ENCODE measurements around the gene SEC22C.

DNA sequence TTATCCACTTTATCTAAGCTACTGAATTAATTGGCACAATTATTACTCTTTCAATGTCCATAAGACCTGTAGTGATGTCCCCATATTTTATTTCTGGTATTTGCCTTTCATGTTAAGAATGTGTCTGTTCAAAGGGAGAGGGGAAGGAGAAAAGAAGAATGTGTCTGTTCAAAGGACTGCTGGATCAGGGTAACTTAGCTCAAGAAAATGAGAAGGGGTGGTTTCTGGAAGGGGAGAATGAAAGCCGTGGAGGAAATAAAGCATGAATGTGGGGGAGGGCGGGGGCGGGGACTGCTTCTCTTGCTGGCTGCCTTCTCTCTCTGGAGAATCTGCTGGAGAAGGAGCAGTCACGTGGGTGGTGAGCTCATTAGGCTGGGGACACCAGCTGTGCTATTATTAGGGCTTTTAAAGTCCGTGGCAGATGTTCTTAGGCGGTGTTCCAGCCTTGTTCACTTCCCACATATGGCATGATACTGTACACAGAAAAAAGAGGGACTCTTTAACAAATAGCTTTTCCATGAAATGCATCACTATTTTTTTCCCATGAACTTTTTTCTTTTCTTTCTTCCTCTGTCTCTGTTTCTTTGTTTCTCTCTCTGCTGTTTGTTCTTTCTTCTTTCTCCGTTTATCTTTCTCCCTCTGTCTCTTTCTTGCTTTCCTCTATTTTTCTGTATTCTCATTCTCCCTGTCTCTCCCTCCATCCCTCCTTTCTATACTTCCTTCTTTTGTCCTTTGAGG, 63.7 kb upstream of the ULK4 start:
- PRO-cap, result bidirectional peak, plus-strand start at position 420 of the sequence, minus-strand start at position 322 of the sequence
- RAMPAGE, long total RNA, 2 experiments, result no peak in any of the 2 experiments

- PRO-cap, result no peak
- RAMPAGE, long total RNA, 2 experiments, result no peak in any of the 2 experiments
Observed at GRCh38 chr3:42031680-42032538, 59.2 kb upstream of the TRAK1 start.

- PRO-cap, result no peak
- RAMPAGE, long total RNA, 2 experiments, result no peak in any of the 2 experiments
Observed at GRCh38 chr3:42080276-42081088, 10.7 kb upstream of the TRAK1 start.

DNA sequence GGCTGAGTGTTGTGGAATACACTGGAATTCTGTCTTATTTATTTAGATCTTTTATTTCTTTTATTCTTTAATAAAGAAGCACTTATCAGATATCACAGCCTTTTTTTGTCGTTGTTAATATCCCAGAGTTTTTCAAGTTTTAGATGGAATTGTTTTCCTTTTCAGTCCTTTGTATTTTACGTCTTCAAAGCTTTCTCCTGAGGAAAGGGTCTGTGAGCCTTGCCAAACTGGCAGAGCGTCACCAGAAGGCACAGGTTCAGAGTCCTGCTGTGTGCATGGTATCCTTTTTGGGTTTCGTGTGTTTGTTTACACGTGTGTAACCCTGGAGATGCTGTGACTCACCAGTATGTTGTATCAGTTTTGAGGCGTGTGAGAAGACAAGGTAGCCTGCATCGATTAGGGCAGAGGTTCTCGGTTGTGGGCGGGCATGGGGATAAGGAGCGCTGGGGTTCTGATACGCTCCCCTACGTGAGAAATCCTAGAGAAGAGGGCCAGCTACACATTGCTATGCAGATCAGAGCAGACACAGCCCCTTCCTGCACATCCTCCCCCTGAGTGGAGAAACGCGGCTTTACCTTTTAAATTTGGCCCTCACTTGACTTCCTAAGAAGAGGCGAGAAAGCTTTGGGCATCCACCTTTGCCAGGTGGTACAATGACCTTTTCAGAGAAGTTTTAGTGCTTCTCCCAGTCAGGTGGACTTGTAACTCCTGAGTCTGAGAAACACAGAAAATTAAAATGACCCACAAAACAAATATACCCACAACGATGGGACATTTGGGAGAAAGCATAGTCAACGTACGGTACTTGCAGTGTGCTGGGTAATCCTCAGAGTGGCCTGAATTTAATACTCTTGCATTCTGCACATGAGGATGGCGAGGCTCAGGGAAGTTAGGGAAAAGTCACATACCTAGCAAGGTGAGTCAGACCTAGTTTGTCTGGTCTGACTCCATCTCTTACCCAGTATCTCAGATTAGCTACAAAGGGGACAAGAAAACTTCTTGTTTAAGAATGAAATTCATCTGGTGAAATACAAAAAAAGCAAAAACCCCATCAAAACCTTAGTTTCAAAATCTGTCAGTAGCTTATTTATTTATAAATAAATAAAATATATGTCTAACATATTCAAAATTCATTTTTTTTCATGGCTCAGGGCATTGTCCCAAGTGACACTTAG, 38.1 kb downstream of the TRAK1 start:
- PRO-cap, result no peak
- RAMPAGE, long total RNA, 2 experiments, result no peak in any of the 2 experiments

DNA sequence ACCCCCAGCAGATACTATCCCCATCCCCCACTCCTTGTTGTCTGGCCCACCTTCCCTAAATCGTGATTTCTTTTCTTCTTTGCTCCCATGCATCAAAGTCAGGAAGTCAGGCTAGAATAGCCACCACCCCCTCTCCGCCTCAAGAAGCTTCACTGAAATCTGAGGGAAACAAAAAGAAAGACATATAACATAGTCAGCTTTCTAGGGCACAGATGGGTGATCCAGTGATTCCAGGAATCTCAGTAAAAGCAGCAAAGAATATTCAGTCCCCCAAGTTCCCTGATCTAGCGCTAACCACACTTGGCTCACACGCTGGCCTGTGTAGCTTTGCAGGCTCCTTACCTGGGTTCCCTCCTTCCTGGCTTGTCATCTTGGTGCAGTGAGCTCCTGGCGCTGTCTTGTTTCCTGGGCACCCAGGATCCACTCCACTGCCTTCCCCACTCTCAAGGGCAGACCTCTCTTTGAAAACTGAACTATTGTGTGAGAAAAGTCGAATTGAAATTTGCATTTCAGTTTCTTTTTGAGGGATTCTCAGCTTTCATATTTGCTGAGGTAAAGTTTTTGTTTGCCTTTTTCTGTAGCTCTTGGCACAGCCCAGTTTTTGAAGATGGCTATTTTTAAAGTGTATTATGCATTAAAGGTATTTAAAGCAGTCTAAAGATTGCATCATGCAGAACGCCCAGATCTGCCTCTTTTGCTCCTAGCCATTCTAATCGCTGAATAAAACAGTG, 70.2 kb downstream of the CCK start:
- PRO-cap, result no peak
- RAMPAGE, long total RNA, 2 experiments, result no peak in any of the 2 experiments

- PRO-cap, result no peak
- RAMPAGE, long total RNA, 2 experiments, result no peak in any of the 2 experiments
Observed at GRCh38 chr3:42451521-42452304, 41.3 kb upstream of the LYZL4 start.

DNA sequence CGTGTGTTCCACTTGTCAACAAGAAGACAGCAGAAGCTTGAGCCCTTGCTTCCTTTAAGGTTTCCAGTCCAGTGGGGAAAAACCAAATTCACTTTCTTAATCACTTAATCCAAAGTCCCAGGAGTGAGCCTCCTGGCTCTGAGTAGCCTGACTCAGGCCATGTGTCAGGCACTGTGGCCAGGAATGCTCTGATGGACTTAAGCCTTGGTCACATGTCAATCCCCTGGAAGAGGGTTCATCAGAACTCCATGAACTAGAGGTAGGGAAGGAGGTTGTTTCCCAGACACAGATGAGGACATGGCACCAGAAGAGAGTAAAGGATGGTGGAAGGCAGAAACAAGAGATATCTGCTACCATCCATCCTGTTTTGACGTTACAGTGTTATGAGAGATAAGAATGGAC, 8.8 kb downstream of the VIPR1 start:
- PRO-cap, result no peak
- RAMPAGE, long total RNA, 2 experiments, result no peak in any of the 2 experiments

DNA sequence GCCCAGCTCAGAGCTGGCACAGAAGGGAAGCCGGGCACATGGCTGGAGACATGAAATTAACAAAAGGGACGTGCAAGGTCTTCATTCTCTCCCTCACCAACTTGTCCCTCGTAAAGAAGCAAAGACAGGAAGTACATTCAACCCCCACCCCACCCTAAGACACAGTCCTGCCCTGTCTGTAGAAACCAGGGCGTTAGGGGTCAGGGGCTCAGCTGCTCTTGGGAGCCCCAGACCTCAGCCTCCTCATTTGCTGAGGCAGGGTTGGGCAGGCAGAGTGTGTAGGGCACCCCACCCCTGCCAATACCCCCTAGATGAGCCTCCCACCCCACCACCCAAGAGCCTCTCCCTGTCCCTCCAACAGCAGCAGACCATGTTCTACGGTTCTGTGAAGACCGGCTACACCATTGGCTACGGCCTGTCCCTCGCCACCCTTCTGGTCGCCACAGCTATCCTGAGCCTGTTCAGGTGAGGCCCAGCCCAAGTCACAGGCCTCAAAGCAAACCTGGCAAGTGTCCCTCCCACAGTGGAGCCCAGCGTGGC, 24.7 kb downstream of the VIPR1 start:
- PRO-cap, result no peak
- RAMPAGE, long total RNA, 2 experiments, result no peak in any of the 2 experiments

- PRO-cap, result no peak
- RAMPAGE, long total RNA, 2 experiments, result no peak in any of the 2 experiments
Observed at GRCh38 chr3:42531737-42532297, 29.4 kb downstream of the VIPR1 start.

GRCh38 chr3:42532601-42533709, 30.5 kb downstream of the VIPR1 start:
- PRO-cap, result no peak
- RAMPAGE, long total RNA, 2 experiments, result no peak in any of the 2 experiments

- PRO-cap, result bidirectional peak, plus-strand start at chr3:42582128, minus-strand start at chr3:42581911; bidirectional peak, plus-strand start at chr3:42582354, minus-strand start at chr3:42582258
- RAMPAGE, long total RNA, 2 experiments, result start-site peak on the minus strand in 2 of 2 experiments, at chr3:42581919-42581960 at its widest, 113 to 130 reads per replicate
Observed at GRCh38 chr3:42581599-42582829, at the start of gene SEC22C. SEC22C (minus strand) TSS chr3:42581967.

- PRO-cap, result no peak
- RAMPAGE, long total RNA, 2 experiments, result no peak in any of the 2 experiments
Observed at GRCh38 chr3:42701399-42701829, 1.2 kb downstream of the HHATL start.

- PRO-cap, result no peak
- RAMPAGE, long total RNA, 2 experiments, result no peak in any of the 2 experiments
Observed at GRCh38 chr3:42721791-42722067, 19.1 kb upstream of the HHATL start.

GRCh38 chr3:42847601-42848321, 27.9 kb downstream of the CYP8B1 start:
- PRO-cap, result no peak
- RAMPAGE, long total RNA, 2 experiments, result no peak in any of the 2 experiments

DNA sequence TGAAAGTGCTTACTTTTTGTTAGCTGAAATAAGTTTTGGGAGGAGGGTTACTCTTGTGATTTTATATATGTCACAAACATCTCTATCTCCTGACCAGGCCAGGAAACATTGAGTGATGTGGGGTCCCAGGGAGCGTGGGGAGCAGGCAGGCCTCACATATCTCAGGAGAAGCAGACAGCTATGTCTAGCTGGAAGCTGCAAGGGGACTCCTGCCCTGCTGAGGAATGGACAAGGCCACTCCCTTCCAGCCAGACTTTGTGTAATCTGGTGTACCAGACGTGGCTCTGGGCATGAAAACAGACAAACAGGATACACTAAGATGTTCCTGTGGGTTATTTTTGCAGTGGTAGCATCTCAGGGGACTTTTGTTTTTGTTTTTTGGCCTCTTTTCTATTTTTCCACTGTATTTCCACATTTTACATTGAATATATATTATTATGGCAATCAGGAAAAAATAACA, 23.2 kb downstream of the CYP8B1 start:
- PRO-cap, result no peak
- RAMPAGE, long total RNA, 2 experiments, result no peak in any of the 2 experiments

GRCh38 chr3:42855135-42855646, 20.5 kb downstream of the CYP8B1 start:
- PRO-cap, result no peak
- RAMPAGE, long total RNA, 2 experiments, result no peak in any of the 2 experiments

DNA sequence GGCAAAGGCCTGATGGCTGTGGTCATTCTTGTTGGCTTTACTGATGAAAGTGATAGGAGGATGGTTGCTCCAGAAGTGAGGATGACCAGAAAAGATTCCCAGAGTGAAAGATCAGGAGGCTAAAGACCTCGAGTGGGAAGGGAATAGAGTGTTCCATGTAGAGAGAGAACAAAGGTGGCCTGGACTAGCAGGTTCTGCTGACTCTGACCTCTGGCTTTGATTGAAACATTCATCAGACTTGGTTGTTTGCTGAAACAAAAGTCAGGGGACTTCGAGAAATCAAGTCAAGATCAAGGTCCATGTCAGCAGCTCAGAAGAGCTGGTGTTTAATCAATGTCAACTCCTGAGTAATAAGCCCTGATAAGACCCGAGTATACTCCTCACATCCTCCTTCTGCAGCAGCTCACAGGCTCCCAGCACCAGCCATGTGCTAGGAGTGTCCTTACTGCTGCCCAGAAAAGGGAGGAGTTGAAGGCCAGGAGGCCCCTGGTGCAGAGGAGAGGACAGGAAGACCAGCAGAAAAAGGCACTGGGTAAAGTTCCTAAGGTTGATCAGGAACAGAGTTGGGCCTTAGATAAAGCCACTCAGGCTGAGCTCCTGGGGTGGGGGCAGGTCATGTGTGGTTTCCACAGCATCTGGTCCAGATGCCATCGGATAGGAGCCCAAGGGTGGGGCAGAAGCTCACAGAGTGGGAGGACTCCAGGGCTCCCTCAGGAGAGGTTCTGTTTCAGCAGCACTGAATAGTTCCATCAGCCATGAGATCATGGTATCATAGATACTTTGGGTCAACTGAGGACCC, 19.8 kb downstream of the CYP8B1 start:
- PRO-cap, result no peak
- RAMPAGE, long total RNA, 2 experiments, result no peak in any of the 2 experiments

DNA sequence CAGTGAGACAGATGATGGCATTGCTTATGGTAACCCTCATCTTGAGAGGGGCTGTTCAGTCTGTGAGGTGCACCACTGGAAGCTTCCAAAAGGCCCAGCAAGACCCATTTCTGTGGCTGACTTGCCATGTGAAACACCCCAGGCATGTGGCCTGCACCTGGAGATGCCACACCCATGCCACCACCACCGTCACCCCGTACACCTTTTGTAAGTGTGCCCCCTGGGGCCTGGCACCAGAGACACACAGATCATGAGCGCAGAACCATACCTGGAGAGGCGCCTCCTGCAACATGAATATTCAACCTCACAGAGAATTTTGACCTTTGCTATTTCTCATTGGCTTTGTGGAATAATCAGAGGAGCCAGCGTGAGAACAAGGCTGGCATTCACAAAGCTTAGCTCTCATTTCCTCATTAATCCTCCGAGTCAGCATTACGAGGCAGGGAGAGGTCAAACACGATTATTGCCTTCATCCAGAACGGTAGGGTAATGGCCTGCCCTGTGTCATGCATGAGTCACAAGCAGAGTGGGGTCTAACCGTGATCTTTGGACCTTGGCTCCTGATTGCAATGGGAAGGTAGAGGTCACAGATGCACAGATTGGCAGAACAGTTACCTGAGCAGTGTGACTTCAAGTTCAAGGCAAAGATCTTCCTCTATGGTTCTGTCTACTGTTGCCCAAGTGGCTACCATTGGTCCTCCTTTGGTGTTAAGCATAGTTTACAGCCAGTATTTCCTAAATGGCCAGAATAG, 73.0 kb upstream of the POMGNT2 start:
- PRO-cap, result no peak
- RAMPAGE, long total RNA, 2 experiments, result no peak in any of the 2 experiments

DNA sequence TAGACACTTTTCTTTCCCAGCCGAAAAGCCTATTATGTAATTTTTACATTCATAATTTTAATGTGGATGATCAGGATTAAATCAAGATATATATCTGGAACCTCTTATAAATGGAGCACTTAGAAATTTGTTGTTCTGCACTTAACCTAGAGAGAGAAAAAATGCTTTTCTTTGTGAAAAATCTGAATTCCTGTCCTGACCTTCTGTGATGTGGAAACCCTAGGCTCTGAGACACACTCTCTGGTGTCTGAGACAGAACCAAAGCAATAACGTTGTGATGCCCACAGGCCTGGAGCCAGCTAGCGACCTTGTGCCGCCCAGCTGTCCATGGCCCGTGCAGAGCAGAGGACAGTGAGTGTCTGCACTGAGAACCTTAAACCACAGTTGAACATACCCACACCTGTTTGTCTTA, 62.4 kb downstream of the SNRK start:
- PRO-cap, result no peak
- RAMPAGE, long total RNA, 2 experiments, result no peak in any of the 2 experiments

- PRO-cap, result no peak
- RAMPAGE, long total RNA, 2 experiments, result no peak in any of the 2 experiments
Observed at GRCh38 chr3:43490400-43491534, 131.0 kb downstream of the ANO10 start.

All from lower leg skin (tissue), 2 donors.